AG10803 (cell line): ENCODE results near the genes SAMD7, SEC62 and GPR160.

GRCh38 chr3:168249196-168249418 is 153.4 kb upstream of the GOLIM4 start:
- RRBS = no CpG with 5 or more reads among the region's 6 CpGs

- RRBS = no CpG with 5 or more reads among the region's 2 CpGs
These were observed 546.2 kb downstream of the MECOM start for GRCh38 chr3:169117215-169117874.

- RRBS = no CpG with 5 or more reads among the region's 4 CpGs
These were observed 430.6 kb downstream of the MECOM start for GRCh38 chr3:169232810-169233353.

GRCh38 chr3:169243008-169243543 is 420.4 kb downstream of the MECOM start:
- RRBS = no CpG with 5 or more reads among the region's 2 CpGs

DNA sequence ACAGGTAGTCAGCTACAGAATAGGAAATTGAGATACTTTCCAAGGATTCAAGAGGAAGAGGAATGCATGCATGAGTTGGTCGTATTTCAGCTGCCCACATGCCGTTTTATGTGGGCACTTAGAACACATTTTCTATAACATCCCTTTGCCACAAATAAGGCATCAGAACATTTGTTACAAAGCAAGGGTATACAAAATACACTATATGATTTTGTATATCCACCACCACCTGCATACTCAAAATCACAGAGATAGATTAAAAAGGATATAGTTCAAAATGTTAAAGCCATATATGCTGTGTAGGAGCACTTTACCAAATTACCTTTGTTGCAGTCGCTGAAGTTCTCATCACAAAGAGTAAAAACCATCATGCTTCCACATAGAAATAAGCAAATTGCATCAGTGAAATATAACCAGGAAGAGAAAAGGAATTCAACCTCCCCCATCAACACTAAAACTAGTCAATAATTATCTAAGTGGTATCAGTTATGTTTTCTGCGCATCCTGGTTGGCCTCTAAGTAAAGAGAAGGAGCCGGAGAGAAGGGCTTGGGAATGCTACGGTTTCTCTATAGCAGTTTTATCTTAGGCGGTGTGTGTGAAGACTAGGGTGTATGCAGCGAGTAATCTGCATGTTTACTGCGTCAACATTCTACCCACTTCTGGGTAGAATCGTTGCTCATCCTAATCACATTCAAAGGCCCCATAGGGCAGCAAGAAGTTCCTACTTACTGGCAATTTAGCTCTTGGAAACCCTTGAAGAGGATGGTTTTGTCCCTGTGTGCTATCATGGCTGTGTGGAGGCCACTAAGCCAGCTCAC is 390.3 kb downstream of the MECOM start:
- RRBS = no CpG with 5 or more reads among the region's 10 CpGs

GRCh38 chr3:169305496-169305951 is 358.0 kb downstream of the MECOM start:
- RRBS = no CpG with 5 or more reads among the region's 2 CpGs

DNA sequence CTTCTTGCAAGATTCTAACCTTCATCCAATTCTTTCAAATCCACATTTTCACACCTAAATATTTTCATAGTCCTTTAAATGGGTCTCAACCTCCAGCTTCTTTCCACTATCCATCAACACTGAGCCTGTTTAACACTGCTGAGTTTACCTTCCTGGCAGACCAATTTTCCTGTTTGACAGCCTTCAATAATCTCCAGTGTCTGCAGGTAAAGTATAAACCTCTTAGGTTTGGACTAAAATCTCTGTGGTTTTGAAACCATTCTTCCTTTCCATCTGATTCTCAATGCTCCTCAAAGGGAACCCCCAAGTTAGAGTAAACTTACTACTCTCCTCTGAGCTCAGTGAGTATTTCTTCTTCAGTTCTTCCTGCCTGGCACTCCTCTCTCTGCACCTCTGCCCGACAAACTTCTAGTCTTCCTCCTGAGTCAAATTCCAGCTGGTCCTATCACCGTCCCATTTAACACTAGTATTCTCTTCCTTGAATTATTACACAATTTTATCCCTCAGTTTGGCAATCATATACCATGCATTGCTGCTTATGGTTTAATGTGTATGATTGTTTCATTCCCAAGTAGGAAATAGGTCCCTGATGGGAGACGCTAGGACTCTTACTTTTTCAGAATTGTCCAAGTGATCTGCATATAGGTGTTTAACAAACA is 279.9 kb downstream of the MECOM start:
- RRBS = no CpG with 5 or more reads among the region's 3 CpGs

DNA sequence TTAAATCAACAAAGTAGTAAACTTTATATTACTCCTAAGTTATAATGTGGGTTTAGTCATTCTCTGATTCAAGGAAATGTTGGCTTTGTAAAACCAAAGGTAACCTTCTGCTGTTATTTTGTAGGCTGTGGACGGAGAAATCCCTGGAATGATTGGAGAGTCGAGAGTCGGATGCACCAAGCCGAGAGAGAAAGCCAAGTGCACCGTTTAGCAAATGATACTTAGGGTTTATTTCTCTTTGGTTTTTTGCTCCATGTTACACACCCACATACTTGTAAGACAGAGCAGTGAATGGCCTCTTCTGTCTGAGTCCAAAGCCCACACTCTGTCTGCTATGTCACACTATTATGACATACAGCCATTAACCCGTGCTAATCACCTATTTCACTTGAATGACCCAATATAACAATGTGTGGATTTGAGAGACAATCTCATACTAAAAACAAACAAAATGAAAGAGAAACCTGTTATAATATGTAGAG is 72.2 kb downstream of the MECOM start:
- RRBS = no CpG with 5 or more reads among the region's 6 CpGs

- RRBS = 2% methylated on average over 23 of the region's 74 CpGs
These were observed 1.1 kb downstream of the MECOM start for GRCh38 chr3:169662244-169662982.

DNA sequence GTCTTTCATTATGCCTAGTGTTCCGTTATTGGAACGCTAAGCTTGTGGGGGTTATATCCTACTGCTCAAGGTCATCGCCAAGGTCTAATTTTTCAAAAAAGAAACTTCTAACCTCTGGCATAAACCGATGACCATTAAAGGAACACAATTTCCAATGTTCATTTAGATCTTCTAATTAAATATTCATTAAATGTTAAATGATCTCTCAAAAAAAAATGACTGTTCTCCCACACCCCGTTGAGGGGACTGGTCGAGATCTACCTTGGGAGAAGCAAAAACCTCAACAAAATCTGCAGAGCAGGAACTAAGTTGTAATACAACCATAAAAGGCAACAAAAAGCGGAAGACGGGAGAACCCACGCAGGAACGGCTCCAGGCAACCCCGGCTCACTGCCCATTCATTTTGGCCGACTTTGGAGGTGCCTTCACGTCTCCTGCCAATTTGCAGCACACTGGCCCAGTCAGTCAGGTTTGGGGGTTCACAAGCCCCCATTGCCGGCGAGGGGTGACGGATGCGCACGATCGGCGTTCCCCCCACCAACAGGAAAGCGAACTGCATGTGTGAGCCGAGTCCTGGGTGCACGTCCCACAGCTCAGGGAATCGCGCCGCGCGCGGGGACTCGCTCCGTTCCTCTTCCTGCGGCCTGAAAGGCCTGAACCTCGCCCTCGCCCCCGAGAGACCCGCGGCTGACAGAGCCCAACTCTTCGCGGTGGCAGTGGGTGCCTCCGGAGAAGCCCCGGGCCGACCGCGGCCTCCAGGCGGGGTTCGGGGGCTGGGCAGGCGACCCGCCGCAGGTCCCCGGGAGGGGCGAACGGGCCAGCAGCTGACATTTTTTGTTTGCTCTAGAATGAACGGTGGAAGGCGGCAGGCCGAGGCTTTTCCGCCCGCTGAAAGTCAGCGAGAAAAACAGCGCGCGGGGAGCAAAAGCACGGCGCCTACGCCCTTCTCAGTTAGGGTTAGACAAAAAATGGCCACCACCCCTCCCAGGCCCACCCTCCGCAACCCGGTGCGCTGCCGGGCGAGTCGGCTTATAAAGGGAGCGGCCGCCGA is 5.0 kb downstream of the ACTRT3 start:
- RRBS = under 1% methylated on average over 13 of the region's 73 CpGs

DNA sequence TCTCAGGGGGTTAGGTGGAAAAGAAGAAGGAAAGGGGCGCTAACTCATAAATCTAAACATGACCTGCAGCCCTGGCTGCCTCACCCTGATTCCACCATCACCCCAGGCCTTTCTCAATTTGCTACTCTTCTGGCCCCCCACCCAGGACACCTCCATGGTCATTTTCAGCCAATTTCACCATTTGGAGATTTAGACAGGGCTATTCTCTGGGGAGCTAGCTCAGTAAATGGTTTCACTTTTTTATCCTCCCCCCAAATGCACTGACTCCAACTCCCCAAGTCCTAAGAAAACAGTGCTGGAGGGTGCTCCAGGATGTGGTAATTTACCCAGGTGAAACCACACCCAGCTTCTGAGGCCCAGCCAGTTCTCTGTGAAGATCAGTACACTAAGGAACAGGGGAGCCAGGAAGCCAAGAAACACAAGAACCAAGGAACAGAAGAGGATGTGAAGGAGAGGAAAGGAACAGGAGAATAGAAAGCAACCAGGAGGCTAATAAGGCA is 1.7 kb upstream of the LRRC31 start:
- RRBS = no CpG with 5 or more reads among the region's 1 CpG

DNA sequence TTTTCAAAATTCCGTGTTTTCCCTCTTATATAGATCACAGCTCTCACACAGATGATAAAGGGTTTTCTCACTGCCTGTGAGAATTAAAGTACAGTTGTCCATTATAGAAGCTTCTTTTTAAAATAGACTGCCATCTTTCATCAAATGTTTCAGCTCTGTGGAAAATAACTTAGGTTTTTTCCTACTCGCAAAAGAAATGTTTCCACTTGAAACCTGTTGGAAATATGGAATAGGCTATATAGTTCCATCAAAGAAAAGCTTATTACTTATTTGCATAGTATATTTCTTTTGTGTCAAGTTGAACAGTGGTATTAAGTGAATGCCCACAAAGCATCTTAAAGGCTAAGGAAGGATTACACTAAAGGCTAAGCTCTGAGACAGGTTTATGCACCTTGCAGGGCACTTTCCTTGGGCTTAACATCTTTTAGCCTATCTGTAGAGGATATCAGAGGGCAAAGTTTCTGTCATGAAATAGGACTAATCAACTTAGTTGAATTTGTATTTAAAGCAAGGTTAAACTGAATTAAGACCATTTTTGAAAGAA is at the start of gene SAMD7:
TSS of gene SAMD7 (plus strand) at position 411 of the 544 bp plus-strand sequence.
- RRBS = no CpG with 5 or more reads among the region's 2 CpGs

- RRBS = no CpG with 5 or more reads among the region's 2 CpGs
These were observed 26.1 kb upstream of the SEC62 start for GRCh38 chr3:169940647-169940848.

DNA sequence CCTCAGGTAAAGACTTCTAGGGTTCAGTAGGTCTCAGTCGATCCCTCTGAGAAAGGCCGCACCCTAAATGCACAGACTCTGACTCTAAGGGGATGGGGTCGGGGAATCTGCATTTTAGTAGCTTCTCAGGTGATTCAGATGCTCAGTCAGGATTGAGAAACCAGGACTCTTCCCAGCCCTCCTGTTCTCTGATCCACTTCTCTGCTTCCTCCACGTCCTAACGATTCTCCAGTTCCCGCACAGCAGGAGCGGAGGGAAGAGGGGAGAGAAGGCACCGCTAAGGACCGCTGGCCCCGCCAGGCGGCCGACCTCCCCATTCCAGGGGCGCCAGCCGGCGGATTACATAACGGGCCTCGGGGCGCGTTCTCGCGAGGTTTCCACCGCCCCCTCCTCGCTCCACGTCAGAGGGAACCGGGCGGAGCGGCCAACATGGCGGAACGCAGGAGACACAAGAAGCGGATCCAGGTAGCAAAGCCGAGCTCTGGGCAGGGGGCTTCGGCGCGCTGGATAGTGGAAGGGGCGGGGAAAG is at the start of gene SEC62:
TSS of gene SEC62 (plus strand) at position 414 of the 529 bp plus-strand sequence.
- RRBS = 1% methylated on average over 10 of the region's 35 CpGs

- RRBS = no CpG with 5 or more reads among the region's 6 CpGs
These were observed 26.1 kb downstream of the SEC62 start for GRCh38 chr3:169992598-169993230.

GRCh38 chr3:170001933-170002181 is 35.2 kb downstream of the SEC62 start:
- RRBS = 87% methylated on average over 4 of the region's 6 CpGs

GRCh38 chr3:170002182-170002813 is 35.5 kb upstream of the GPR160 start:
- RRBS = no CpG with 5 or more reads among the region's 19 CpGs

DNA sequence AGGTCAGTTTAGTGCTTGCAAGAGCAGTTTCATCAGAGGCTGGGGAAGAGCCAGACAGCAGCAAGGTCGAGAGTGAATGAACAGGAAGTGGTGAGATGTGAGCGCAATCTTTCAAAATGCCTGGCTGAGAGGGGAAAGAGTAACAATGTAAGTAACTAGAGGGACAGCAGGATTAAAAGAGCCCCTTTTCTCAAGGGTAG is 30.8 kb upstream of the GPR160 start:
- RRBS = no CpG with 5 or more reads among the region's 2 CpGs

DNA sequence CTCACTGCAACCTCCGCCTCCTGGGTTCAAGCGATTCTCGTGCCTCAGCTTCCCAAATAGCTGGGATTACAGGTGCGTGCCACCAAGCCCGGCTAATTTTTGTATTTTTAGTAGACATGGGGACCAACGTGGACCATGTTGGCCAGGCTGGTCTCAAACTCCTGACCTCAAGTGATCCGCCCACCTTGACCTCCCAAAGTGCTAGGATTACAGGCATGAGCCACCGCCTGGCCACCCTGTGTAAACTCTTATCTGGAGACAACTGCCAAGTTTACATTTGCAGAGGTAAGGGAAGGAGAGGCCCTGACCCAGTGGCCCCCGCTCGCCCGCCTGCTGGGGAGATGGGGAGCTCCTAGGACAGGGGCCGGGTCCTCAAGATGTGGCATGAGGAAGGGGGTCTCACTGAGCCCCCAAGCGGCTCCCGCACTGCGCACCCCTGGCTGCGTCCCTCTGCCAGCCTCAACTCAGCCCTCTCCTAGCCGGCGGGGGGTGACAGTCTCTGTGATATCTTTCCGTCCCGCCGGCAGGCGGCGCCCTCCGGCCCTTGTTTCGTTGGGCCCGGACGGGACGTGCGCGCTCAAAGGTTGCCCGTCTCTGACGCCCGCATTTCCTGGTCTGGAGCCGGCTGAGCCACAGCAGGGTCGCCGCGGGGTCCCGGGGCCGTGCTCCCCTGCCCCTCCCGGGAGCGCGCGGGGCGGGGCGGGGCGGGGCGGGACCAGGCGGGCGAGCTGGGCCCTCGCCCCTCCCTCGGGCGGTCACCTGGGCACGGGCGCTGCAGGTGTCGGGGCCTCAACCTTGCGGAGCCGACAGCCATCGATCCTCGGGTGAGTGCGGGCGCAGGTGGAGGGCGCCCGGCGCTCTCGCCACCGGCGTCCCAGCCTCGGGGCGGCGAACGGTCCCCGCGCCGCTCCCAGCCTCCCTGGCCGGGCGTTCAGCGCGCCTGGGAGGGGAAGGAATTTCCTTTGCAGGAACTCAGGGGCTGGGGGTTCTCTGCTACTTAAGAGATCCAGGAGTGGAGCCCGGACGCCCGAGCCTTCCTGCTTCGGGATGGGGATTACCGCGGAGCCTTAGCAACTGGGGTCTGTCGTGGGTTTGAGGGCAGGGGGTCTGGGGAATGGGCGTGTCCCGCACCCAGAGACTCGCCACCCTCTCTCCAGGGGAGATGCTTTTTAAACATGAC is at the start of gene GPR160:
TSS of gene GPR160 (plus strand) at position 604 of the 1,180 bp plus-strand sequence.
- RRBS = 1% methylated on average over 25 of the region's 88 CpGs

DNA sequence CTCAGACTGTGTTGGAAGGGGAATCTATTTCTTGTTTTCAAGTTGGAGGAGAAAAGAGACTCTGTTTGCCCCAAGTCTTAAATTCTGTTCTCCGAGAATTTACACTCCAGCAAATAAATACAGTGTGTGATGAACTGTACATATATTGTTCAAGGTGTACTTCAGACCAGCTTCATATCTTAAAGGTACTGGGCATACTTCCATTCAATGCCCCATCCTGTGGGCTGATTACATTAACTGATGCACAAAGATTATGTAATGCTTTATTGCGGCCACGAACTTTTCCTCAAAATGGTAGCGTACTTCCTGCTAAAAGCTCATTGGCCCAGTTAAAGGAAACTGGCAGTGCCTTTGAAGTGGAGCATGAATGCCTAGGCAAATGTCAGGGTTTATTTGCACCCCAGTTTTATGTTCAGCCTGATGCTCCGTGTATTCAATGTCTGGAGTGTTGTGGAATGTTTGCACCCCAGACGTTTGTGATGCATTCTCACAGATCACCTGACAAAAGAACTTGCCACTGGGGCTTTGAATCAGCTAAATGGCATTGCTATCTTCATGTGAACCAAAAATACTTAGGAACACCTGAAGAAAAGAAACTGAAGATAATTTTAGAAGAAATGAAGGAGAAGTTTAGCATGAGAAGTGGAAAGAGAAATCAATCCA is 3.4 kb downstream of the SKIL start:
- RRBS = no CpG with 5 or more reads among the region's 6 CpGs